ENCODE data around the genes PPP2R5A and PACC1.

- PRO-cap, result no peak
Observed at GRCh38 chr1:209815950-209816299, 10.0 kb upstream of the IRF6 start.

DNA sequence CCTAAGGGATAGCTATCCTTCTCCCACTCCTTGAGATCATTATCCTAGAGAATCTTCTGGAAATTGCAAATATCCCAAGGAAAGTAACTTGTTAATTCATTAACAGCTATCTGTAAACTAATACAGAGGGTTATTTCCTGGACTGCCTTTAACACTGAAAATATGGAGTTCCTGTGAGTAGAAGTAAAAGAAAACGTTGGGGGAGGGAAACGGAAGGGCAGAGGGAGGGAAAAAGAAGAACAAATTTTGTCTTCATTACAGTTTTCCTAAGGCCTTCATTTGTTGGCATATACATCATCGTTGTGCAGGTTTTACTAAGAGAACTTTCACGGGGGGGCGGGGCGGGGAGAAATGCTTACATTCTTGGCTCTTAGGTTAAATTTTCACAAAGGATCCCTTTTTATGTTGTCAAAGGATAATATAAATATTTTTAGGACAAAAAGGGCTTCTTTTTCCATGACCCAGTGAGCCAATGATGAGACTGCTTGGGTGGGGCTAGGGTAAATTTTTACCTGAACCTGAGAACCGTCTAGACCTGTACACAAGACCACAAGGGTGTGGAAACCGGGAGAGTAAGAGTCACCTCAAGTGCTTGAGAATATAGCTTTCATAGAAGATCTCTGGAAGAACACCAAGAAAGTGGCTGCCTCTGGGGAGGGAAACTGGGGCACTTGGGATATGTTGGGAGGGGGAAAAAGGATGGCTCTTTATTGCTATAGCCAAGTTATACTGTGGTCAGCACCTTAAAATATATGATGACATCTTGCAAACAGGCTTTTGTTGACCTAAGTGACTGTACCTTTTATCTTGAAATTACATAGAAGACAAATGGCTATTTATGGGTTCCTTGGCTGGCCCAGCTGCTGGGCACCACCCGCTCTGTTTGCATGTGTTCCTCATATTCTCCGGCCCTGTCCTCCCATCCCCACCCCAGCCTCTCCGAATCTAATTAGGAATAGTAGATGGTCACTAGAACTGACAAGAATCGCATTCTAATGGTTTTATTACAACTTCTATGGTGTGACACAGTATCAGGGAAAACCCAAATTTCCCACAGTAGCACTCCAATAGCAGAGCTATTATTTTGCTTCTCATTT lies 2.0 kb upstream of the UTP25 start:
- PRO-cap, result no peak

GRCh38 chr1:210328040-210328473 lies 645 bp upstream of the HHAT start:
- PRO-cap, result no peak

DNA sequence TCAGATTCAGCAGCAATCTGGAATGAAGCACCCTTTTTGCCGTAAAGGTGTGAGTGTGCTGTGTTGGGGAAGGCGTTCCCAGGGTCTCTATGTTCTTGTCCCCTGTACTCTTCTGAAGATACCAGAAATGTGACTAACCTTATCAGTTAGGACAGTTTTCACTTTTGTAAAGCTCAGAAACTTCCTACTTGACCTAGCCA lies 34.2 kb downstream of the HHAT start:
- PRO-cap, result no peak

- PRO-cap, result no peak
Observed at GRCh38 chr1:210409754-210410102, 81.0 kb downstream of the HHAT start.

- PRO-cap, result no peak
Observed at GRCh38 chr1:210419300-210419804, 90.7 kb downstream of the HHAT start.

DNA sequence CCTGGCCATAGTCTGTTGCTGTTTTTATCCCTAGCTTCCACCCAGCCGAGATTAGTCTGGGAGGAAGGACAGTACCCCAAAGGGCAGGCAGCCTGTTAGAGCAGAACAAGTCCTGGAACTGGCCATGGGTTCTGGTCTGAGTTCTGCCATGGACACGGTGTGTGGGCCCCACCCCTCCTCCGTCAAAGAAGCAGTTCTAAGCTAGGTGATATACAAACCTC lies 177.1 kb downstream of the HHAT start:
- PRO-cap, result no peak

DNA sequence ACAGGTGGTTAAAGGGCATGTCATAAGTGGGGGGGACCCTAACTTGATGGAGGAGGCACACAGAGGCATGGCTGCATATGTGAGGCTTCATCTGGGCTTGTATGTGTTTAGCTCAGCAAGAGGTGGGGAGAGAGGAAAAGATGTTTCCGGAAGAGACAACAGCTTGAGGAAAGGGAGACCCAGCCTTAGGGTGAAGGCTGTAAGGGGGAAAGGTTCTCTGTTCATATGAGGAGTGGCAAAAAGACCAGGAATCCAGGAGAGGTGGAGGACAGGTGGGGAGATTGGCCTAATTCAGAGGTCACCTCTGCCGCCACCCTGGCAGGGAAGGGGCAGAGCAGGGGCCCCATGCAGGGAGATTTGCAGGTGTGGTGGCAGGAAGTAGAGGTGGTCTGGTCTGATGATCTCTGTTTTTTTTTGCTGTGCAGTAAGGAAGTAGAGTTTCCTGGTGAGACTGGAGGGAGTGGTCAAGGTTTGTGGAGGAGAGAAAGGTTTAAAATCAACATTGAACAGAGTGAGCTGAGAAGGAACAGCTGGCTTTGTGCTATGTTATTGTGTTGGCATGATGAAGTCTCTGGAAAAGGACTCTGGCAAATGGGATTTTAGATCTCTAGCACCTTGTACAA lies 9.1 kb downstream of the TRAF5 start:
- PRO-cap, result bidirectional peak, plus-strand start at position 509 of the sequence, minus-strand start at position 406 of the sequence

GRCh38 chr1:211336755-211337802 lies 10.4 kb downstream of the TRAF5 start:
- PRO-cap, result unidirectional peak, minus-strand start at chr1:211336969

GRCh38 chr1:211366325-211366954 lies 39.8 kb downstream of the TRAF5 start:
- PRO-cap, result no peak

GRCh38 chr1:211513944-211514502 lies 22.1 kb upstream of the RD3 start:
- PRO-cap, result no peak

GRCh38 chr1:211572046-211572850 lies 6.7 kb downstream of the SLC30A1 start:
- PRO-cap, result no peak

DNA sequence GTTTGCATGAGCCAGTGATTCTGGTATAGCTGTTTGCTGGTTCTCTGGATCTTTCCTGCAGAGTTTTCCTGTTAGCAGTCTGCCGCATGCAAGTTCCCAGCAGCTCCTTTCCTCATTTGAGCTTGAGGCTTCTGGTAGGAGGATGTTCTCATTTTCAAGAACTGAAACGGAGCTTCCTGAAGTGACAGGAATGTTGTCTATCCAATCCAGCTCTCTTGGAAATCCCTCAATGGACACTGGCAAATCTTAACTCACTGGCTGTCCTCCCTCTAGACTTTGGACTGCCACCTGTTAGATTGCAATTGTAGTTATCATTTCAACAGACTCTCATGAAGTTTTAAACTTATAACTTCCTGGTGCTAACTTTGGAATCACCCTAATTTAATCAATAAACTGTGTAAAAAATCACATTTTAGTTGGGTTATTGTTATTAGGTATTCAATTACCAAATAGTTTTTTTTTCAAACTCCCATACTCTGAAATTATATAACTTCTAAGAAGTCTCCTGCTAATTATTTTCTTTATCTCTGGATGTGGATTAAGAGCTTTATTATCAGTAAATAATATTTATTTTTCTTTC lies 73.4 kb upstream of the LPGAT1 start:
- PRO-cap, result no peak

GRCh38 chr1:211958049-211958490 lies 77.3 kb downstream of the INTS7 start:
- PRO-cap, result no peak

- PRO-cap, result bidirectional peak, plus-strand start at chr1:212285410, minus-strand start at chr1:212285023; bidirectional peak, plus-strand start at chr1:212285703, minus-strand start at chr1:212285736; bidirectional peak, plus-strand start at chr1:212285934, minus-strand start at chr1:212285816
Observed at GRCh38 chr1:212285314-212285990, at the start of gene PPP2R5A. TSS of gene PPP2R5A (plus strand) at chr1:212285410.

GRCh38 chr1:212348966-212349566 lies 63.9 kb downstream of the PPP2R5A start:
- PRO-cap, result no peak

- PRO-cap, result bidirectional peak, plus-strand start at chr1:212415086, minus-strand start at chr1:212414821
Observed at GRCh38 chr1:212414226-212415403, at the start of gene PACC1. TSS of gene PACC1 (minus strand) at chr1:212414886.

DNA sequence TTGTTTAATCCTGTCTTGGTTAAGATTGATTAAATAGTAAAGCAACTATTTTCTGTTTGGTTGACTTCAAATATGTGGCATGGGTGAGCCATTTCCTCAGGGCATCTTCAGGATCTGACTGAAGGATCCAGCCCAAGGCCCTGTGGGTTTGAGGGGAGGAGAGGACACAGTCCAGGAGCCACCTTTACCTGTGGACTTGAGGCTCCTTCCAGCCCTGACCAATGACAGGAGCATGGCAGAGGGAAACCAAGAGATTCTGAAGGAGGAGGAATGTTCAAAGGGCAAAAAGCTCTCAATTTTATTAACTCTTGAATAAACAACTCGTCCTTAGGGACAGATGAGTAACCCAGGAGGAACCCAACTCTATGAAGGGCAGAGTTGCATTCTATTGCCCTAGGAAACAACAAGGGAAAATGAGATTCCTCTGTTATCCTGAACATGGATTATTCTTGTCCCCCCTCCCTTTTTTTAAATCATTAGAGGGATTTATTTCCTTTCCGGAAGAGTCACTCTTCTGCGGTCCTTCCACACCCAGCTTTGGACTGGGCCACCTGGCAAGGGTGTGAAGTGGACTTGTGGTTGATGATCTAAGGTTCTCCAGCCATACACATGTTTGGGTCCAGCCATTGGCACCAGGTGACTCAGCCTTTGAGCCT lies 49.7 kb downstream of the NENF start:
- PRO-cap, result unidirectional peak, minus-strand start at position 223 of the sequence

DNA sequence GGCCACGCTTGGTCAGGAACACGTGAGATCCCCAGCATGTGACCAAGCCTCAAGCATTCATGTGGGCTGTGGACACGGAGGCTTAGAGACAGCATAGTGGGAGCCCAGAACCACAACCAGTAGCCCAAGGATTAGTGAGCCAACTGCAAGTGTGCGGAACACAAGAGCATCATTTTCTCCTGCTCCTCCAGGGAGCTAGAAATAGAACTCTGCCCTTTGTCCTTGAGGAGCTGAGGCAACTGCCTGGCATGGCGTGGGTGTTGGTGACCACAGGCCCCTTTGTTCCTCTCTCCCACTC lies 50.2 kb downstream of the NENF start:
- PRO-cap, result no peak

DNA sequence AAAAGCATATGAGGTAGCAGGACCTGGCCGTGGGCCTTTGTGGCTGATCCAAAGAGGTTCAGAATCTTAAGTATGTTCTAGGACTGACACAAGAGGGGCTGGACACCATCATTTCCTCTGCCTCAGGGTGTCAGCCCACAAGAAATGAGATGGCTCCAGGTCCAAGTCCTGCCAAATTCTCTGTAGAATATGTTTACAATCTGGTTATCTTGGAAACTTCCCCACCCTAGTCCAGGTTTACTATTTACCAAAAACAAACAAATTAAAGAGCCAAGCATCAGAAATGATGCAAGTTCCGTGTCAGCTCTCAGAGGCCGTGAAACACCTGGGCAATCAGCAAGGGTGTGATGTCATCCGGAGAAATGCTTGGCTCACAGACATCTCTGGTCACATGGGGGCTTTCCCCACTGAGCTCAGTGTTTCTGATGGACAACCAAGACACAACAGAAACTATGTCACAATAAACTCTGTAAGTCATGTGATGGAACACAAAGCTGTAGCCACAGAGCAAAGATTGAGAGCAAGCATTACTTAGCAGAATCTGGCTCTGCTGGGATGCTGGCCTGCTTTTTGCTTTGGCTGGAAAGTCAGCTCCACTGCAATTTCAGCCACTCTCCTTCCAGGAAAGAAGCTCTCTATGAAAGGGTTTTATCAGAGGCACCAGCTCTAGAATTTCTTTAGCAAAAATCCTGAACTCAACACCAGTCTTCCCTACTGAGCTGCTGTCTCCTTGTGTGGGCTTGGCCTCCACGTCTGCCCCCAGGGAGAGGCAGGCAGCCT lies 55.8 kb downstream of the NENF start:
- PRO-cap, result unidirectional peak, plus-strand start at position 527 of the sequence